Measurements from ENCODE around the genes PTTG1IP2 and ANKIB1.

- PRO-cap: no peak
These were observed at the start of gene PTTG1IP2 for GRCh38 chr7:90469326-90469776. PTTG1IP2 (plus strand) TSS chr7:90469639.

DNA sequence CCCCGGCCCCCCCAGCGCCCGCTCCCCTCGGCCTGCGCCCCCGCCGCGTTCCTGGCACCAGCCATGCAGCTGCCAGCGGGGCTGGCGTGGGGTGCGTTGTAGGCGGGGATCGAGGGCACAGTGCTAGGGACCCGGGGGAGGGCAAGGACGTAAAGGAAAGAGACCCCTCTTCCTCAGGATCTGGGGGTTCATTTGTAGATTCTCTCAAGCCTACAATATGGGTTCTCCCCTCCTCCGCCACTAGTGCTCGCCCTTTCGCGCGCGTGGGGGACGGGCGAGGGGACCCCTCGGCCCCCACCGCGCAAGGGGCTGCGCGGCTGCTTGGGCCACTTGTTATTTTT is 584 bp downstream of the CDK14 start:
- PRO-cap: no peak

- PRO-cap: unidirectional peak, minus-strand start at chr7:90766893
These were observed 170.5 kb downstream of the CDK14 start for GRCh38 chr7:90766684-90767024.

DNA sequence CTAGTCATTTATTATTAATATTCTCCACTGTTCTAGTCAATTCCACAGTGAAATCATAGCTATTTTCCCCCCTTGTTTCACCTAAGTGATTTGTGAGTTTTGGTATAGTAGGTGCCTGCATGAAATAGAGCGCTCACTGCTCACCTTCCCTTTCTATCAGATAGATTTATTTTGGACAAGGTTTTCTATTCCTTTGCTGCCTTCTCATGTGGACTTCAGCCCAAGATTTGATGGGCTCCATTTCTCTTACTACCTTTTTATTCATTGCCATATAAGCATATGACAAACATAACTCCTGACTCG is 171.2 kb downstream of the CDK14 start:
- PRO-cap: no peak

GRCh38 chr7:91264078-91264343 is 222 bp upstream of the FZD1 start:
- PRO-cap: bidirectional peak, plus-strand start at chr7:91264453, minus-strand start at chr7:91264212

DNA sequence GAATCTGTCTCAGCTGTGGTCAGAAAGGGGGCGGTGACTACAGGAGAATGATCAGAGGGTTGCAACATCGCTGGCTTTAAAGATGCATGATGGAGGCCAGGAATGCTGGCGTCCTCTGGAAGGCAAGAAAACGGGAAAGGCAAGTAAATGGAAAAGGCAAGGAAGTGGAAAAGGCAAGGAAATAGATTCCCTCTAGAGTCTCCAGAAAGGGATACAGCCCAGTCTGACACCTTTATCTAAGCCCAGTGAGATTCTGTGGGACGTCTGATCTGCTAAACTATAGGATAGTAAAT is 47.0 kb downstream of the FZD1 start:
- PRO-cap: no peak

GRCh38 chr7:91939439-91939867 is 1.2 kb upstream of the AKAP9 start:
- PRO-cap: no peak

GRCh38 chr7:91941705-91941850 is 916 bp downstream of the AKAP9 start:
- PRO-cap: no peak

DNA sequence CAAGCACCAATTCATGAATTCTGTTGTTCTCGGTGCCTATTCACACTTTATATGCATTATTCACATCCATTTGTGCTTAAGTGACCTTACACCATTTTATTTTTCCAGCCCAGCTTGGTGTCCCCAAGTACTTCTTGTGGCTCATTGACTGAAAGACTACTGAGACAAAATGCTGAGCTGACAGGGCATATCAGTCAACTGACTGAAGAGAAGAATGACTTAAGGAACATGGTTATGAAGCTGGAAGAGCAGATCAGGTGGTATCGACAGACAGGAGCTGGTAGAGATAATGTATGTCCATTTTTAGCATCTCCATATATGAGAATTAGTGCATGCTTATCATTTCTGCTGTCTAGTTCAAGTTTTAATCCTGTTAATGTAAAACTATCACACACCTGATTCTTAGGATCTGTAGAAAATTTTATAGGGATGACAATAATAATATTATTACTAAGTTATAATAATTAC is 34.7 kb downstream of the CYP51A1 start:
- PRO-cap: no peak

GRCh38 chr7:92135147-92135874 is 1.0 kb upstream of the CYP51A1 start:
- PRO-cap: bidirectional peak, plus-strand start at chr7:92135232, minus-strand start at chr7:92135230

DNA sequence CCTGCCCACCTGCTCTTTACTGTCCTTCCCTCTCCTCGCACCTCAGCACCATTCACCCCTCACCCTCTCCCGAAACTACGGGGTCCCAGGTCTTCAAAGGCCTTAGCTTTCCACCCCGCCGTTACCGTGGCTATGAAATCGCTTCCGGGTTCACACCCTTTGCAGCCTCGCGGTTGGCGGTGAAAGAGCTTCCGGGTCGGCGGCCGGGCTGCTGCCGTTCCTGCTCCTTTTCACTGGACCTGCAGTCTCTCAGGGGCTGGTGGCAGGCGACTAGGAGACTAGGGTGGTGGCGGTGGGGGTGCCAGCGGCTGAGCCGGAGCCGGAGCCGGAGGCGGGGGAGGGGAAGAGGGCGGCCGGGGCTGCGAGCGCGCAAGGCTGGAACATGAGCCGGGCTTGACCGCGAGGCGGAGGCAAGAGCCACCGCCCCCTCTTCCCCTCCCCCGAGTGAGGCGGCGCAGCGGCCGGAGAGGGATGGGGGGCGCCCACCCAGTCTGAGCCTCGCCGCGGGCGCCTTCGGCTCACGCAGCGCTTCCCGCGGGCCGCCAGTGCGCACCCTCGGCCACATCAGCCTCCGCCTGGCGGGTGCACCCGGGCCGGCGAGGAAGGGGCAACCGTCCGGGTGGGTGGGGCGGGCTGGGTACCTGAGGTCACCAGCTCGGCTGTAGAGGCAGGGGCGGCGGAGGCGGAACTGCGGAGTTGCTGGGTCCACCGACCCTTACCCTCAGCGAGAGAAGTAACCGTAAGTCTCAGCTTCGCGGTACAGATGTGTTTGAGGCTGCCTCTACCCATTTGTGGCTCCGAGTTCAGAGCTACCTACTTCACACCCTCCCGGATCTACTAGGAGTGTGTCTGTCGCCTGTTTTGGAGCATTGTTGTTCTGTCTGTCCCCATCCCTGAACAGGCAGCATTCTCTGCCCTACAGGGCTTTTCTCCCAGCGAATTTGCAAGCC is at the start of gene ANKIB1:
ANKIB1 (plus strand) TSS at position 194 of the 950 bp plus-strand sequence.
- PRO-cap: bidirectional peak, plus-strand start at position 244 of the sequence, minus-strand start at position 134 of the sequence; bidirectional peak, plus-strand start at position 664 of the sequence, minus-strand start at position 577 of the sequence

GRCh38 chr7:92294633-92295490 is 49.1 kb downstream of the ANKIB1 start:
- PRO-cap: no peak

GRCh38 chr7:92450327-92451020 is 3.2 kb downstream of the GATAD1 start:
- PRO-cap: no peak

- PRO-cap: bidirectional peak, plus-strand start at chr7:92608929, minus-strand start at chr7:92608798
These were observed 18.4 kb upstream of the FAM133B start for GRCh38 chr7:92608266-92609298.

- PRO-cap: no peak
These were observed 92.7 kb upstream of the FAM133B start for GRCh38 chr7:92682878-92683201.

- PRO-cap: no peak
These were observed 101.9 kb downstream of the SAMD9 start for GRCh38 chr7:93015847-93016329.

DNA sequence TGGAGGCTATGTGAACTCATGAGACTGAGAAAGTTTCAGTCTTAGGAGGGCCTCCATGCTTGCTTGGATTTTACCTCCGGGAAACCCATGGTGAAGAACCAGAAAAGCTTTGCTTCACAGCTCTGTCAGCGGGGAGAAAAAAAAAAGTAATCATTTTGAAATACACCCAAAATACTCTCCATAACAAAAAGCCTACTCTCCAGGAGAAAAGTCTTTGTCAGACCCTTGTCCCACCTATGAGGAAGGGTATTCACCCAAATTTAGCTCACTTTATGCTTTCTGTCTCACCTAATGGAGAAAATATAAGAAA is 22.8 kb upstream of the SAMD9L start:
- PRO-cap: no peak

- PRO-cap: no peak
These were observed 48.3 kb upstream of the BET1 start for GRCh38 chr7:94052491-94052831.

- PRO-cap: no peak
These were observed 146.6 kb upstream of the COL1A2 start for GRCh38 chr7:94248120-94248486.

DNA sequence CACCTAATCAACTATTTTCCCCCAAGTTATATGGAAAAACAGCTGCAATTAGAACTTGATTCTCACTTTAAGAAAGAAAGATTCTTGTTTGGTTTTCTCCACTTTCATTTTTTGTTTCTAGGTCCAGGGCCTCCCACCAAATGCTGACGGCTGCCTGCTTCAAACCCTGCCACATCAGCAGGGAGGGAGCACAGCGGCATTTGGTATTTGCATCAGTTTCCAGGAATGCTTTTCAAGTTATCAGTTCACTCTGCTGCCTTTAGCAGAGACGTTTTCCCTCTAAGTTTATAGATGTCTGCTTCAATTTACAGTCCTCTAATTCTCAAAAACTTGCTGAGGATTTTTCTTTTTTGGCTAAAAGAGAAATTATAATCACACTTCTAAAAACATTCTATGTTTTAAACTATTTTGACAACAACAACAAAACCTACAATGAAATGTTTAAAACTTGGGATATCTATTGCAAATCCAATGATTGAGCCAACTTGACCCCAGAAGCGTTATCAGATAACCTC is 2.6 kb upstream of the COL1A2 start:
- PRO-cap: no peak